Liver (tissue), 9 donors: ENCODE measurements around the gene ATP1B1.

DNA sequence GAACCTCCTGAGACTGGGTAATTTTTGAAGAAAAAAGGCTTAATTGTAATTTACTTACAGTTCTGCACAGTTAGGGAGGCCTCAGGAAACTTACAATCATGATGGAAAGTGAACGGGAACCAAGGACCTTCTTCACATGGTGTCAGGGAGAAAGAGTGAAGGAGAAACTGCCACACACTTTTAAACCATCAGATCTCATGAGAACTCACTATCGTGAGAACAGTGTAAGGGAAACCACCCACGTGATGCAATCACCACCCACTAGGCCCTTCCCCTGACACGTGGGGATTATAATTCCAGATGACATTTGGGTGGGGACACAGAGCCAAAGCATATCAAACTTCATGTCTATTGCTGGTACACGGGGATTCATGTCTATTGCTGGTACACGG, 5.4 kb upstream of the SFT2D2 start:
- PRO-cap, 5 experiments = no peak in any of the 5 experiments
- RAMPAGE, long total RNA, 2 experiments = no peak in any of the 2 experiments
- RRBS = no CpG with 5 or more reads among the region's 6 CpGs

GRCh38 chr1:168833388-168833706, 104.3 kb upstream of the DPT start:
- PRO-cap, 5 experiments = no peak in any of the 5 experiments
- RAMPAGE, long total RNA, 2 experiments = no peak in any of the 2 experiments
- RRBS = no CpG with 5 or more reads among the region's 1 CpG

DNA sequence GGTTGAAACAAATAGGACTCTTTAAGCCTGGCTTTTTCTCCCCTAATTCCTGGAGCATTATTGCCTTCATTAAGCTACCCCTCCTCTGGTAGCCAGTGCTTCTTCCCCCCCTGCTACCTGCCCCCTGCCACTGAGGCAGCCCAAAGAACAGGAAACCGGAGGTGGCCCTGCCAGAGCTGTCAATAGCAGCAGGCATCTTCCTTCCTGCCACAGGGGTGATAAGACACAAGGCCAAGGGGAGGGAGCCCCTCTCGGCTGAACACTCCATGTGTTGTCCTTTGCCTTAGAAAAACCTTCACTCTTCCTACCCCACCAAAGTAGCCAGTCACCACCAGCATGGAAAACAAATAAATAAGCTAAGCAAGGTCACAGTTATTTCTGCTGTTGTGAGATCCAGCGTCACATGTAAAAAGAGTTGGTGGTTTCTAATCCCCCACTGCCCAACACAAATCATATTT, 104.7 kb upstream of the DPT start:
- PRO-cap, 5 experiments = no peak in any of the 5 experiments
- RAMPAGE, long total RNA, 2 experiments = no peak in any of the 2 experiments
- RRBS = no CpG with 5 or more reads among the region's 3 CpGs

DNA sequence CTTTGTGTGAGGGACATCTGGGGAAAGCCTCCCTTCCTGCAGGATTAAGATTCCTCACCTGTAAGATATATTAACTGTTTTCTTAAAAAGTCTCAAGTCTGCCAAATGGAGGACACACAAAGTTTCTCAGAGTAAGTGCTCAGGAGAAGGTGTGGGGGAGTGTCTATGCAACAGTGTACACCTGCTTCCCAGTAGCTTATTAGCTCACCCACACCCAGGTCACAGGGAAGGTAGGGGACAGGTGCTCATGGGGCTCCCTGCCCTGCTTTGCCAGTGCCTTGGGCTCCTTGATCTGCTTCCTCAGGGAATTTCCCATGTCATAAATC, 87.2 kb upstream of the ATP1B1 start:
- PRO-cap, 5 experiments = no peak in any of the 5 experiments
- RAMPAGE, long total RNA, 2 experiments = no peak in any of the 2 experiments

DNA sequence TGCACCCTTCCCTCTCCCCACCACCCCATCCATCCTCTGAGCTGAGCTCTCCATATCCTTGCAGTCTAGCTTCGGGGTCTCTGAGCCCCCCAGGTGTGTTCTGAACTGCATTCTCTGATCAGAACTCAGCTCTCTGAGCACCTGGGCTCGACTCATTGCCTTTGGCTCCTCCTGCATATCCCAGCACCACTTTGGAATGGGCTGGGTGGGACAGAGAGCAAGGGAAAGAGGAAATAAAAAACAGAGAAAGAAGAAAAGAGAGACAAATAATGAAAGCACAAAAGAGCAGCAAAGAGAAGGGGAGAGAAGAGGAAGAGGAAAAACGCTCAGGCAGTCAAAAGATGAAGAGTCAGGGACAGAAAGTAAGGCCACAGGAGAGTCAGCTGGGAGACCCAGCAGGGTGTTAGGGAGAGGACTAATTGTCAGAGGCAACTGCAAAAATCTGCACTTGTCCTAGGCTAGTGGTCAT, 86.8 kb upstream of the ATP1B1 start:
- PRO-cap, 5 experiments = no peak in any of the 5 experiments
- RAMPAGE, long total RNA, 2 experiments = no peak in any of the 2 experiments
- RRBS = no CpG with 5 or more reads among the region's 3 CpGs

GRCh38 chr1:169106261-169107027, at the start of gene ATP1B1:
TSS of gene ATP1B1 (plus strand) at chr1:169106690.
- PRO-cap, 5 experiments = peak in 5 of 5 experiments; most common plus-strand start chr1:169106323 (in 5); most common minus-strand start chr1:169106506 (in 2)
- RAMPAGE, long total RNA, 2 experiments = start-site peak on the plus strand in 1 of 2 experiments, at chr1:169106651-169106737 at its widest, 1,441 reads per replicate
- RRBS = 1% methylated on average over 30 of the region's 92 CpGs

- PRO-cap, 5 experiments = no peak in any of the 5 experiments
- RAMPAGE, long total RNA, 2 experiments = no peak in any of the 2 experiments
- RRBS = no CpG with 5 or more reads among the region's 3 CpGs
Measured at GRCh38 chr1:169108194-169108704, 1.8 kb downstream of the ATP1B1 start.

GRCh38 chr1:169124557-169125302, 18.2 kb downstream of the ATP1B1 start:
- PRO-cap, 5 experiments = no peak in any of the 5 experiments
- RAMPAGE, long total RNA, 2 experiments = no peak in any of the 2 experiments
- RRBS = no CpG with 5 or more reads among the region's 4 CpGs

DNA sequence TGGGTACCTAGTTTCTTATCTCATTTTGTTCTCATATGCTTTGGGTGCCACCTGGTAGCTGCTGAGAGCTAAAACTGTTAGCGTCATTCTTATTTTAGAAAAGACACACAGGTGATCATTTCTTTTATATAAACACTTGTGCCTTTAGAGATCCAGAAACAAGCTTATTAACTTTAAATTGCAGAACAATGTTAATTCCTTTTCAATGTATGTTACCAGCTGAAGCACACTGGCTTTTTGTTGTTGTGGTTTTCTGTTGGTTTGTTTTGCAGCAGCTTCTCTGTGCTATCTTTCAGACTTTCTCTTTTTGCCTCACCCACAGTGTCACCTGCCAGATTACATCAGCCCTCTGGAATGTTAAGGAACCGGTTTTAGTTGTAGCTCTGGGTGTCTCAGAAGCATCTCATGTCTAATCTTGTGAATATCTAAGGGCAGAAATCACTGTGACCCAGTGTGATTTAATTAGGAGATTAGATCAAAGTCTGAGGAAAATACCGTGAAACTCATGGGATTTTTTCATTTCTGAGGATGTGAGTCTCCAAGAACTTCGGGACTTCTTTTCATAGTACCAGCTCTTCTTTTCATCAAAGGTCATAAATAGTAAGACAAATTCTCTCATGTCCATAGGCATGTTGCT, 43.5 kb upstream of the SLC19A2 start:
- PRO-cap, 5 experiments = peak in 1 of 5 experiments; most common minus-strand start position 282 of the sequence (in 1)
- RAMPAGE, long total RNA, 2 experiments = no peak in any of the 2 experiments
- RRBS = no CpG with 5 or more reads among the region's 4 CpGs

DNA sequence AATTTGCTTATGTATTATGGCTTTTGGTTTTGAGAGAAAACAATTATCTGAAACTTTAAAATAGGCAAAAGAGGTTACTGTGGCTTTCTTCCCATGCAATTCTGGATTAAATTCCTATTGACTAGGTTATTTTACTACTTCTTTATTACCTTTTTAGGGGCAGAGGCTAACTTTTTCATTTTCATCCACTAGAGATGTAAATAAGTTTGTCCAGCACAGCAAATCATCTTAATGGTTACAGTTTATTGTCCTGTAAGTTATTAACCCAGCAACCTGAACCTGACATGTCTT, 6.8 kb upstream of the SCYL3 start:
- PRO-cap, 5 experiments = no peak in any of the 5 experiments
- RAMPAGE, long total RNA, 2 experiments = no peak in any of the 2 experiments

GRCh38 chr1:170218312-170218793, 72.6 kb downstream of the NTMT2 start:
- PRO-cap, 5 experiments = no peak in any of the 5 experiments
- RAMPAGE, long total RNA, 2 experiments = no peak in any of the 2 experiments
- RRBS = no CpG with 5 or more reads among the region's 2 CpGs

DNA sequence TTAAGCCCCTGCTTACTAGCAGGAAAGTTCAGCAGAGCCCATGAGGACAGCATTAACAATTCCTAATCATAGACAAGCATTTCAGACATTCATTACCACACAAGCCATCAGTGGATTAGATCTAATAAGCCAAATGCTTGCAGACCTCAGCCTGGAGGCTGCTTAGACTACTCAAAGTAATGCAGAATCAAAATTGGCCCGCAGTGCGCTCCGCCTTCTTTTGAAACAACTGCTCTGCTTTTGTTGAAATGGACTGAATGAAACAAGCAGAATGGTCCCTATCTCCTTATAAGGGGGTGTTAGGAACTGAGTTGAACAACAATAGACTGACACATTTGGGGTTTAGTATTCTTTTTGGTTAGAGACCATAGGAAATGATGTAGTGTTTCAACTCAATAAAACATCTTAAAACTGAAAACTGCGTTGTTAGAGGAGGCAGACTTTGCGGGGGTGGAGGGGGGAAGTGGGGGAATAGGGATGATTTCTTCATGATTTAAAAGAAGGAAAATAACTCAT, 54.5 kb downstream of the GORAB start:
- PRO-cap, 5 experiments = no peak in any of the 5 experiments
- RAMPAGE, long total RNA, 2 experiments = no peak in any of the 2 experiments
- RRBS = no CpG with 5 or more reads among the region's 5 CpGs

- PRO-cap, 5 experiments = no peak in any of the 5 experiments
- RAMPAGE, long total RNA, 2 experiments = no peak in any of the 2 experiments
- RRBS = no CpG with 5 or more reads among the region's 1 CpG
Measured at GRCh38 chr1:170700788-170701076, 36.8 kb downstream of the PRRX1 start.

DNA sequence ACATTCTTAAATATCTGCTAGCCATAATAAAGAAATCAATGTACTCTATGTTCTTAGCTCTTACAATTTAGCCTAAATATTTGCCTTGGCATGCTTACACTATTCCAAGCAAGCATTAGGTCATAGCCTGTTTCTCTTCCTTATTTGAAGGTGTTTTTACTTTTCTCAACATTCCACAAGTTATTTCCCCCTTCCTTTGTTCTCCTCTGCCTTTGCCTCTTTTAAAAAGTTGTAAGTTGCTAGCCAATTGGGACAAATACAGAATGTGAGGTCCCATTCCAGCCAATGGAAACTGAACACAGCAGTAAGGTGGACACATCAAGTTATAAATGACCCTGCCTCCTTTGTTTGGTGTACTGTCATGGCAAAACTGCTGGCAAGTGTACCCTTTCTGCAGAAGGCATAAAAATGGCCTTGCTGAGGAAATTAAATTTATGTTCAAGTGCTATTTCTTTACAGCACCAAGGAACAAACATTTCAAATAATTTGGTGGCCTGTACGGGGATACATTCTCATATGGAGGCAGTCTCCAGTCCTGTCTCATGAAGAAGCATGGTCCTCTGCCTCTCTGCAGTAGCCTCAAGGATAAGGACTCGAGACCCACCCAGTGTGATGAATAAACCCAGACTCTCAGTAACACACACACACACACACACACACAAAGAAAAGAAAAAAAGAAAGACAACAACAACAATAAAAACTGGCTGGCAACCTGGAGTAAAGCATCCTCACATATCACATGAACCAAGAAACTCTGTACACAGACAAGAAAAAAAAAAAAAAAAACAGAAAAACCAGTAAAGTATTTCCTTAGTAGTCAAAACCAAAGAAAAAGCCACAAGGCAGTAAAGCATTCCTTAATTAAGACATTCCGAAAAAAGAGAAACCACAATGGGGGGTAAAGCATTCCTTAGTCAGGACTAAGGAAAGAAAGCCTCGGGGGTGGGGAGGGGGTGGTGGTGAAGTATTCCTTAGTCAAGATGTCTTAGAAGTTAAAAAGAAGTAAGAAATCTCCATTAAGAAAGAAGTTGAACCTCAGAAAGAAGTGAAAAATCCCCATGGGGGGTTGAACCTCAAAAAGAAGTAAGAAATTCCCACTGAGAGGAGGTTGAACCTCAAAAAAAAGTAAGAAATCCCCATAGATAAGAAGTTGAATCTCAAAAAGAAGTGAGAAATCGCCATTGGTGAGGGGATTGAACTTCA, 28.6 kb upstream of the FMO1 start:
- PRO-cap, 5 experiments = no peak in any of the 5 experiments
- RAMPAGE, long total RNA, 2 experiments = no peak in any of the 2 experiments
- RRBS = no CpG with 5 or more reads among the region's 5 CpGs

DNA sequence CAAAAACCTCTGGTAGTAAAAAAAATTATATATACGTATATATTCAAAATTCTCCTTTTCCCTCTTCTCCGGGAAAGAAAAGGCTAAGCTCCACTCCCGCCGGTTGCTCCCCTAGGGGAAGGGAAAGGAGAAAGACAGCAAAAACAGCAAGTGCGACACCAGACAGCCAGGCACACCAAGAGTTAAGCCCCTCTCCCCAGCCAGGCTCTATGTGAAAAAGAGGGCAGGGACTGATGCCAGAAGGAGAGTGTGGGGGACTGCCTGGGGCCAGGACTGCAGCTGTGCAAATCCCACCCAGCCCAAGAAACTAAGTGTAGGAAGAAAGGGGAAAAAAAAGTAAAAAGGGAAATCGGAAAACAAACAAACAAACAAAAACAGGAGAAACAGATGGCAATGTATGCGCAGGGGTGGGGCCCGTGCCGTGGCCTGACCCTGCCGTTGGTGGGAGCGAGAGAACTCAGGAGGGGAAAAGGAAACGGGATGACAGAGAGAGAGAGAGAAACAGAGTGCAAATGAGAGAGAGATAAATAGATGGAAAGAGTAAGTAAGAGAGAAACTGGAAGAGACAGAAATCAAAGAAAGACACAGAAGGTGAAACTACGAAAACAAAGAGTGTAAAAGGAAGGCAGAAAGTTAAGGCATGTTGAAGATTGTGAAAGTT, 27.6 kb upstream of the FMO1 start:
- PRO-cap, 5 experiments = no peak in any of the 5 experiments
- RAMPAGE, long total RNA, 2 experiments = no peak in any of the 2 experiments
- RRBS = no CpG with 5 or more reads among the region's 13 CpGs

- PRO-cap, 5 experiments = peak in 2 of 5 experiments; most common plus-strand start chr1:171385069 (in 2)
- RAMPAGE, long total RNA, 2 experiments = no peak in any of the 2 experiments
- RRBS = no CpG with 5 or more reads among the region's 2 CpGs
Measured at GRCh38 chr1:171384892-171385222, 70.9 kb downstream of the FMO4 start.

DNA sequence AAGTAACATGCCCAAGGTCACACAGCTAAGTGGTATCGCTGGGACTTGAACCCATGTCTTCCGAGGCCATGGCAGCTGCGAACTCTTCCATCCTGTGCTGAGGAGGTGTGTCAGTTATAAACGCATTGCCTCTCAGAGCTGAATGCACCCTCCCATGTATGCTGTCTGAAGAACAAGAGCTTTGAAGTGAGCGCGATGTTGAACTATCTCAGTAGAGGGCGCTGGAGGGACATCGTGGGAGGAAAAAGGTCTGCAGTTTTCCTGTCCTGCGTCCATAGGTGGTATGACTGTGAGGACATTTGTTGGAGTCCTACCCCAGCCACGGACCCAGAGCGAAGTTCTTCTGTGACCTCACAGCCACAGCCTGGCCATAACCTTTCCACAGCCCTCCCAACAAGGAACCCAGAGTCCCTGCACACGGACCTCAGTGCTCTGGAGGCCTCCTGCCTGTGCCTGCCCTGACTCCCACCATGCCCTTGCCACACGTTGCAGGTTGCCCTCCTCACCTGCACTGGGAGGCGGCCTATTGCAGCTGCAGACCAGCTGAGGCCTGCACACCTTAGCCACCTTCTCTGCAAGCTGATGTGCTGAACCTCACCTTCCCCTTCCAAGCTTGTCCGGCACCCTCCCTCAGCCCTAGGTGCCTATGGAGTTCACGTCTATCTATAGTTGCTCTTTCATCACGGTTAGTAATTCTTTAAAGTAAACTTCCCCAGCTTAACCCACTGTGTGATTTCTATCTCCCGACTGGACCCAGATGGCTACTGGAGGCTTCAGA, 7.4 kb downstream of the MYOC start:
- PRO-cap, 5 experiments = no peak in any of the 5 experiments
- RAMPAGE, long total RNA, 2 experiments = no peak in any of the 2 experiments
- RRBS = no CpG with 5 or more reads among the region's 18 CpGs

DNA sequence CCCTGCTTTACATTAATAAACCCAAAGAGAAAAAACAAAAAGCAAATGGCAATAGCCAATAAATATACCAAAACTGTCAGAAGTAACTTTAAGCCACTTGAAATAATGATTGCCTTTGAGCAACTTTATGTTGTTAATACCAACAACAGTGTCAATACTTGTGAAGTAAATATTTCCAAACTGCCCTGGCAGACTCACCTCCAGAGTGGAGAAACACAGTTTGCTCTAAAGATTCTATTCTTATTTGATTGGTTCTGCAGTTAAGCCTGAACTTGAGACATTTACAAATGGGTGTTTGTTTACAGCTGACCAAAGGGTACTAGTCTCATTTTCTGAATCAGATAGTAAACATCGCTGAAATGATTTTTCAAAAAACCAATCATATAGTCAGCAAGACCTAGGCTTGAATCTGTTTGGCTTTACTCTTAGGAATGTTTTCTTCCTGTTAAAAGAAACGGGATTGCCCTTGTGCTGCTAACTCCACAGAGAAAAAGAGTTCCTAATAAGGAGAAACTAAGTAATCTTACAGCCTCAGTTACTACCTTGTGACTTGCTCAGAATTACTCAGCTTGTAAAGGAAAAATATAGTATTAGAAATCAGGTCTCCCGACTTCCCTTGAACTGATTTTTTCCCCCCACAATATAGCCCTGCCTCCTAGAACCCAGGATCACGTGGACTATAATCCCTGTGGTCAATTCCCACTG, 1.4 kb upstream of the MYOC start:
- PRO-cap, 5 experiments = peak in 1 of 5 experiments; most common plus-strand start position 445 of the sequence (in 1)
- RAMPAGE, long total RNA, 2 experiments = no peak in any of the 2 experiments
- RRBS = no CpG with 5 or more reads among the region's 4 CpGs

GRCh38 chr1:171762199-171762682, 19.2 kb upstream of the METTL13 start:
- PRO-cap, 5 experiments = no peak in any of the 5 experiments
- RAMPAGE, long total RNA, 2 experiments = no peak in any of the 2 experiments
- RRBS = no CpG with 5 or more reads among the region's 4 CpGs

GRCh38 chr1:172145294-172145912, 275.1 kb upstream of the C1orf105 start:
- PRO-cap, 5 experiments = no peak in any of the 5 experiments
- RAMPAGE, long total RNA, 2 experiments = no peak in any of the 2 experiments
- RRBS = no CpG with 5 or more reads among the region's 6 CpGs